PC-3 (cell line): ENCODE results near the genes TBC1D28 and SLC5A10.

DNA sequence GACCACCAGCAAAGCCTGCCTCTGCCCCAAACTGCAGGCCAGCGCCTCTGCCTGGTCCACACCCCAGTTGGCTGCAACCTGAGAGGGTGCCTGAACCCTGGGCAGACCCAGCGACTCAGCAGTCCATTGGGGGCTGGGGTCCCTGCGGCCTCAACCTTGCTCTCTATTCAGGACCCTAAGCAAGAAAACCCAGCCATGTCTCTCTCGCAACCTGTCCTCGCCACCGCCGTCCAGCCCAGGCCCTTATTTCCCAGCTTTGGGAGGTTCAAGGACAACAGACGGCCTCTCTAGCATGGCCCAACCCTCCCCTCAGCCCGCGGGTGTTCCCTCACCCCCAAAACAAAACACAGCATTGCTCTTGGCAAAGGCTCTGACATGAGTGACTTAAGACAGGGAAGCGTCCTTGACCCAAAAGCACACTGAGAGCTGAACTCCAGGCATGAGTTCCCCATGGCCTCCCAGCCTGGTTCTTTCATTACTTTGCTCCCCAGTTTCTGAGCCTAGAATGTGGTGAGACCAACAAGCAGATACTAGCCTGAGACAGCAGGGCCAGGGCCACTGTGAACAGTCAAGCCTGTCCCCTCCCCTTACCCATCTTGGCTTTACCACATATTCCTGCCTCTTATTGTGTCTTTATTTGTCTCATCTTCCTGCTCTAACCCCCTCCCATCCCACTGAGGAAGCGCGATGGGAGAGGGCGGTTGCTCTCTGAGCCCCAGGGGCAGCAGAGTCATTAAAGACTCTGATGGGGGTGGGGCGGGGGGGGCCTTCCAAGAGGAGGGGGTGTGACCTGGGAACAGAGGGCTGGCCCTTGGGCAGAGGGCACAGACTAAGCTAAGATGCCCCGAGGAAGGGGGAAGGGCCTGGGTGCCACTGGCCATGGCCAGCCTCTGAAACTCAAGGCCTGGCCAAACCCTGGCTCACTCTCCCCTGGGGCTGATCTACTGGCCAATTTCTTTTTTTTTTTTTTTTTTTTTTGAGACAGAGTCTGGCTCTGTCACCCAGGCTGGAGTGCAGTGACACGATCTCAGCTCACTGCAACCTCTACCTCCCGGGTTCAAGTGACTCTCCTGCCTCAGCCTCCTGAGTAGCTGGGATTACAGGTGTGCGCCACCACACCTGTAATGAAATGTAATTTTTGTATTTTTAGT, 11.8 kb downstream of the SREBF1 start:
- RAMPAGE, long total RNA, result no peak

DNA sequence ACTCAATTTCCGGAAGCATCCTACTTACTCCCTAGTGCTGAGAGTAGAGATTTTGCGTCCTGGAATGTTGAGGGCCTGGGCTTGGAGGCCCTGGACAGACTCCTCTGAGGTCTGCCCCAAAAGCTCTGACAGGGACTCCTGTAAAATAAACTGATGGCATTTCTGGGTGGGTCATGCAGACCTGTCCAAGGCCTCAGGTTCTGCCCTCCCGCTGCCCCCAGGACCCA, 4.6 kb upstream of the SREBF1 start:
- RAMPAGE, long total RNA, result no peak

DNA sequence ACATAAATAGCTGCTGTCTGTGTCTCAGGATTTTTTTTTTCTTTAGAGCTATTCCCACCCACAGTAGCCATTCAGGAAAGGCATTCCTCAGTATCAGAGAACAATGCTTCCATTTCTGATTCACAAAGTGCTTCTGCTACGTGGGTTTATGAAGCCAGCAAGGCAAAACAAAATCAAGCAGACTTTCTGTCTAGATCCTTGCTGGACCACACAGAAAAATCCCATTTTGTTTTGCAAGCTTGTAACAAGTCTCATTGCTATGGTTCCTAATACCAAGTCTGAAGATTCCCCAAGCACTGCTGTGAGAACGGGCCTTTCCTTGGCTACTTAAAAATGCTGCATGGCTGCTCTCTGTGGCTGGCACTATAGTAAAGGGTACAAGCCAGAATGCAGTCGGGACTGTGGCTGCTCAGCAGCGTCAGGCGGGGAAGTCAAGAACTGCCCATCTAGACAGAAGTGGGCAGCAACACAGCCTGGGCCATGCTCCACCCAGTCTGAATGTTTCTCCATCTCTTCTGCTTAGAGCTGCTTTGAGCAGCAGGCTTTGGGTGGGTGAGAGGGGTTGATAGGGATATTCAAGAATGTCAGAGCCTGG, 43.3 kb downstream of the TOM1L2 start:
- RAMPAGE, long total RNA, result no peak

GRCh38 chr17:17958479-17958887, 13.7 kb downstream of the TOM1L2 start:
- RAMPAGE, long total RNA, result no peak

DNA sequence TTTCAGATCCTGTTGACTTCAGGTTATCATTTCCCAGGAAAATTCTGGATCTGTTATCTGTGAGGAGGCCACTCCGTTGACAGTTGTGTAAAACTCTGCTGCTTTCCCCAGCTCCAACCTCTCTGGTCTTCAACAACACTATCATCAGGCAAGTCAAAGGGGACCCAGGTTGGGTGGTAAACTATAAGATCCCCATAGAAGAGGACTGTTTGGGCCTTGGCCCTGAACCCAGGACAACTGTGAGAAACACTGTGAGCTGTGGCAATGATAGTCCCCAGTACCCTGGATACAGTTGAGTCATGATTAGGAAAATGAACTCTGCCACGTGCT, 1.1 kb downstream of the DRC3 start:
- RAMPAGE, long total RNA, result no peak

DNA sequence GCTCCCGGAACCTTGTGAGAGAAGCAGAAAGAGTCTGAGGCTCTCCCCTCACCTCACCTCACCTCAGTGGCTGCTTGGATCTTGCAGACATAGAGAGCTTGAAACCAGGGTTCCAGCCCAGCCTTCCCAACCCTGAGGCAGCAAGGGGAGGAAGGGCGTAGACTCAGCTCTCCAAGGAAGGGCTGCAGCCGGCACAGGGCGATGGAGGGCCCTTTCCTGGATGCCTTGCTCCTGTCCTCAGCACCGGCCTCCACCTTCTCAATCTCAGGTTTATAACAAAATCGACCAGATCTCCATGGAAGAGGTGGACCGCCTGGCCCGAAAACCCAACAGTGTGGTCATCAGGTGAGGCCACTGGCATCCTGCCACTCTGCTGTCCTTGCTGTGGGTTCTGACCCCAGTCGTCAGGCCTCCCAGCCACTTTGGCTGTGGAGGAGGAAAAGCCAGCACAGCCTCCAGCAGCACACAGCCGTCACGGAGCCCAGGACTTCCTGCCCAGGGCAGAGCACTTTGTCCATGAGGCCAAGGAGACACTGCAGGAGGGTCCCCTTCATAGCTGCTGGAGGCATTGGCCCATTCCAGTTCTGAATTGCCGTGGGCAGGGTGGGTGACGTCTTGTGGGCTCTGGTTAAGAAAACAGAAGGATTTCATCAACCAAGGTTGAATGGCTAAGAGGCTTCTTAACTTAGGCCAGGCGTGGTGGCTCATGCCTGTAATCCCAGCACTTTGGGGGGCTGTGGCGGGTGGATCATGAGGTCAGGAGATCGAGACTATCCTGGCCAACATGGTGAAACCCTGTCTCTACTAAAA, 6.7 kb upstream of the MYO15A start:
- RAMPAGE, long total RNA, result no peak

- RAMPAGE, long total RNA, result no peak
These were observed 1.7 kb downstream of the ALKBH5 start for GRCh38 chr17:18185347-18185718.

GRCh38 chr17:18188116-18188892, 4.7 kb downstream of the ALKBH5 start:
- RAMPAGE, long total RNA, result no peak

DNA sequence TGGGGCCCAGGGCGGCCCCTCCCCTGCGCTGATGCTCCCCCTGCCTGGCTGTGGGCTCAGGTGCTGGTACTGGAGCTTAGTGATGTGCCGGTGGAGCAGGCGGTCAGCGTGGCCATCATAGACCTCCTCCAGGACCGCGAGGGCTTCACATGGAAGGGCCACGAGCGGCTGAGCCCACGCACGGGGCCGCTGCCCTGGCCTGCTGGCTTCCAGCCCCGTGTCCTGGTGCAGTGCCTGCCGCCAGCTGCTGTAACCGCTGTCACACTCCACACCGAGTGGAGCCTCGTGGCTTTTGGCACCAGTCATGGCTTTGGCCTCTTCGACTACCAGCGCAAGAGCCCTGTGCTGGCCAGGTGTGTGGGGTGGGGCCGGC, 12.0 kb downstream of the LLGL1 start:
- RAMPAGE, long total RNA, result no peak

DNA sequence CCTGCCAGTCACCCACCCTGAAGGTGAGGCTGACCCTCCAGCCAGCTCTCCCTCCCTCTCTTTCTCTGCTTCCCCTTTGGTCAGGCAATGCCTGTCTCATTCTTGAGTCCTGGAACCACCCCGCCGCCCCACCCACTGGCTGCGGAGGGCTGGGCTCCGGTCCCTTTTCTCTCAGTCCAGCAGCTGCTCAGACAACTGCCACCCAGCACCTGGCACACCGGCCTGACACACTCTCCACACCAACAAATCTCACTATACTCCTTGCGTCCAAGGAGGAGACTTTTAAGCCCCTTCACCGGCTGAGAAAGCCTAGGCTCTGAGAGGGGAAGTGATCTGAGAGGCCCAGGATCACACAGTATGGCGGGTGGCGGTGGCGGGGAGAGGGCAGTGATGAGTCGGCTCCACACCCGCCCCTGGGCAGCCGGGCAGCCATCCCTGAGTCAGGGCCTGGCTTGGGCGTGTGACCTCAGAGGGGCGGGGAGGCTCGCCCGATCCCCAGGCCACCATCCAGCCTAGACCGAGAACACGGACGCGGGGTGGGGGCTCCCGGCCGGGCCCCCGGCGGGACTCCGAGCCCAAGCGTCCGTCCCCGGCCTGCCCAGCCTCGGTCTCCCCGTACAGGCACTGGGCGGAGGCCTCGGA, 589 bp downstream of the FLII start:
- RAMPAGE, long total RNA, result no peak

DNA sequence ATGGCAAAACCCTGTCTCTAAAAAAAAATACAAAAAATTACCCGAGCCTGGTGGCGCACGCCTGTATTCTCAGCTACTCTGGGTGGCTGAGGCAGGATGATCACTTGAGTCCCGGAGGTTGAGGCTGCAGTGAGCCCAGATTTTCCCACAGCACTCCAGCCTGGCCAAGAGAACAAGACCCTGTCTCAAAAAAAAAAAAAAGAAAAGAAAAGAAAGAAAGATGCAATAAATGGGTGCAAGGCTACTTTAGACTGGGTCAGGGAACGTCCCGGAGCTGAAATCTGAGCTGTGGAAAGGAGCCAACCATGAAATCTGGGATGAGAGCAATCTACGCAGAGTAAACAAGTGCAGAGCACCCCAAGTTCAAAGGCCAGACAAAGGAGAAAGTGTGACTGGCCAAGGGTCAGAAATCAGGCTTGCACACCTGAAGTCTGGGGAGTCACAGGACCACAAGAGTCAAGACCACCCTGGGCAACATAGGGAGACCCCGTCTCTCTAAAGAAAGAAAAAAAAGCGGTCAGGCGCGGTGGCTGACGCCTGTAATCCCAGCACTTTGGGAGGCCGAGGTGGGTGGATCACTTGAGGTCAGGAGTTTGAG, 2.9 kb downstream of the SHMT1 start:
- RAMPAGE, long total RNA, result no peak

DNA sequence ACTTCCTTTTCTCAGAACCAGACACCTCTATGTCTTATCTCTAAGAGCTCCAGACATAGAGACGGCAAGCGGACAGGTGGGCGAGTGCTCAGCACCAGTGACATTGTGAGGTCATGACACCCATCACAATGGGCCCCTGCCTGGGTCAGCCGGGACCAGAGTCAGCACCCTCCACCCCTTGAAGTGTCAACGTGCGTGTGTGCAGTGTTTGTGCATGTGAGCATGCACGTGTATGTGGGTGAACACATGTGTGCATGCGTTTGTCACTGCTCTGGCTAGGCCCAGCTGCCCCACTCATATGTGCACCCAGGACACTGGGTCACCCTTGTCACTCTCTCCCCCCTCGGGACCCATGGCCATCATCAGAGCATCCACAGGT, at the start of gene TBC1D28:
Gene TBC1D28, minus strand, starts transcription at position 63 of the 379 bp plus-strand sequence.
- RAMPAGE, long total RNA, result no peak

DNA sequence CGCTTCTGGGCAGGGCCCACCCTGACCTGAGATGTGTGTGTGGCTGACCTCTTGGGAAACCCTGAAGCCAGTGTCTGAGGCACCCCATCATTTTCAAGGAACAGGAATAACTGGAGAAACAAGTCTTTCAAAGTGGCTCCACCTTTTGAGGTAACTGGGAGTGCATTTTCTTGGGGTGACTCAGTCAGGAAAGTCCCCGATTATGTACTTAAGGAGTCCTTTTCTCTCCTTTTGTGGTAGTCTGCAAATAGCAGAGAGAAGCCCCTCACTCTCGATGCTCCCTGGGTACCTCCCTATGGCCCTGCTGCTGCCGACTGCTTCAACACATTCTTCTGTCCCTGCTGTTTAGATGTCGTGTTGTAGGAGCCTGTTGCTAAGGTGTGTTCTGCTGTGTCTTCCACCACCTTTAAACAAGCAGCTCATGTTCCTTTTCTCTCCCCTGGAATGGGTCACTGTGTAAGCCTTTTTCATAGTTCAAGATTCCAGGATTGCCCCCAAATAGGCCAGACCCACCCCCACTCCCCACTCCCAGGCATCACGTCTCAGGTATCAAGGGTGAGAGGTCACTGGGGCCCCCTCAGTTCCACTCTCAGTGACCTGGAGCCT, 25.1 kb upstream of the FBXW10 start:
- RAMPAGE, long total RNA, result no peak

GRCh38 chr17:18951908-18952439, at the start of gene SLC5A10:
Gene SLC5A10 (plus strand): TSS chr17:18952165.
- RAMPAGE, long total RNA, result no peak

GRCh38 chr17:18963100-18963660, 11.2 kb downstream of the SLC5A10 start:
- RAMPAGE, long total RNA, result no peak

DNA sequence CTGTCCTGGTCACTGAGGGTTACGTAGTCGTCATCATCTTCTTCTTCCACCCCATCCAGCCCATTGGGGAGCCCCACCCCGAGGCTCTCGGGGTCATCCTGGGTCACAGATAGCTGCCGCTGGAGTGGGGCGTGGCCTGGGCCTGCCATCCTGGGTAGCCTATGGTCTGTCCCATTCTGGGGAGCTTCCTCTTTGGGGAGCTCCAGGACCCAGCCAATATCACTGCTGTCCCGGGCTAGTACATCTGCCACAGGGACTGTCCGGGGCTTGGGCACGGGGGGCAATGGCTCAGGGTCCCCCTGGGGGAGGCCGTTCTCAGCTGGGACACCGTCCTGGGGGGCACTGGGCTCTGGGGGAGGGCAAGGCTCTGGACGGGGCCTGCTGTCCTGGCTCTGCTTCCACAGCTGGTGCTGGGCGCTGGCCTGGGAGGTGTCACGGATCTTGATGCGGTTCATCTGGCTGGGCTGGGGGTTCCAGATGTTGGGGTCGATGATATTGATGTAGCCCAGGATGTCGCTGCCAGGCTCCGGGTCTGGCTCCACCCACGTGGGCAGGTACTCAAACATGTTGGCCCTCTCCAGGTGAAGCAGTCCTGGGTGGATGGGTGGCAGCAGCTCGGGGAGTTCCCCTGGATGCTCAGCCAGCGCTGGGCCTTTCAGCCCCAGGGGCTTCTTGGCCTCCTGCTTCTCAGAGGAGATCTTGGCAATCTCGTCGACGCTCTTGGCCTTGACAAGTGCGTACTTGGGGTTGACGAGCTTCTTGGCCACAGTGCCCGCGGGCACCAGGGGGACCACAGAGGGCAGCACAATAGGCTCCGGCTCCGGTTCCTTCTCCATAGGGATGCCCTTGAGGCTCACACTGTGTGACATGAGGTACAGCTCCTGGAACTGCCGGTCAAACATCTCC, 26.2 kb downstream of the SLC5A10 start:
- RAMPAGE, long total RNA, result no peak

GRCh38 chr17:19000402-19001401, 3.9 kb downstream of the FAM83G start:
- RAMPAGE, long total RNA, result no peak

- RAMPAGE, long total RNA, result no peak
These were observed 618 bp downstream of the FAM83G start for GRCh38 chr17:19003664-19004628.

- RAMPAGE, long total RNA, result no peak
These were observed 27.4 kb downstream of the EPN2 start for GRCh38 chr17:19264577-19265040.

DNA sequence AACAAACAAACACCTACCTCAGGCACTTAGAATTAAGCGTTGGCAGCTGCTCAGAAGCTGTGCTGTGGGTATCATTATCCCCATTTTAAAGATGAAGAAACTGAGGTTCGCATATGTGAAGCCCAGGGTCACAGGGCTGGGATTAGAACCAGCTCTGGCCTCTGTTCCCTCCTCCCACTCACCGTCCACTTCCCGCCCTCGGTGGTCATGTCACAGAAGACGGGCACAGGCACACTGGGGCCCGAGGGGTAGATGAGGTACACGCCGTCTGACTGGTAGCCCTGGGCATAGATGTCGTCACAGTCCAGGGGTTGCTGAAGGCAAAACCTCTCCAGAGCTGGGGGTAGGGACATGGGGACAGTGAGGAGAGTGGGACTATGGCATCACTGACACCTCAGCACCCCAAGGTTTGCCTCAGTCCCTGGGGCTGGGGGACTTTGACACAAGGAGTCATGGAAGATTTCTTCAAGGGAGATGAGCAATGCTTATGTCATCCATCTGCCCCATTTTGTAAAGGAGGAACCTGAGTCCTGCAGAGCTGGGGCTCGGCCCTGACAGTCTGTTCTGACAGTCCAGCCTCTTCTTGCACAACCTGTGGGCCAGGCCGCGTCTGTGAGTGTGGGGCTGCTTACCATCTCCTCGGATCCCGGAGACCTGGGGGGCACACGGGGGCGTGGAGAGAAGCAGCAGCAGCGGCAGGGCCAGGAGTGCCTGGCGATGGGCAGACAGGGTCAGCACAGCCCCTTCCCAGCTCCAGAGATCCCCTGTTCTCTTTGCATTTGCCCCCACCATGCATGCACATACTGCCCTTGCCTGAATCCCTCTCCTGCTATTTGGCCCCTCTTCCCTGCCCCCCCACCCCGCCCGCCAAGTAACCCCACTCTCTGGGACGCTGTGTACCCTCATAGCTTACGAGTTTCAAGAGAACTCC, 597 bp downstream of the MFAP4 start:
- RAMPAGE, long total RNA, result no peak